ENCODE measurements around the genes MRTFB and NOMO1.

- RRBS: no CpG with 5 or more reads among the region's 4 CpGs
Measured at GRCh38 chr16:12010645-12011077, 34.1 kb downstream of the SNX29 start.

DNA sequence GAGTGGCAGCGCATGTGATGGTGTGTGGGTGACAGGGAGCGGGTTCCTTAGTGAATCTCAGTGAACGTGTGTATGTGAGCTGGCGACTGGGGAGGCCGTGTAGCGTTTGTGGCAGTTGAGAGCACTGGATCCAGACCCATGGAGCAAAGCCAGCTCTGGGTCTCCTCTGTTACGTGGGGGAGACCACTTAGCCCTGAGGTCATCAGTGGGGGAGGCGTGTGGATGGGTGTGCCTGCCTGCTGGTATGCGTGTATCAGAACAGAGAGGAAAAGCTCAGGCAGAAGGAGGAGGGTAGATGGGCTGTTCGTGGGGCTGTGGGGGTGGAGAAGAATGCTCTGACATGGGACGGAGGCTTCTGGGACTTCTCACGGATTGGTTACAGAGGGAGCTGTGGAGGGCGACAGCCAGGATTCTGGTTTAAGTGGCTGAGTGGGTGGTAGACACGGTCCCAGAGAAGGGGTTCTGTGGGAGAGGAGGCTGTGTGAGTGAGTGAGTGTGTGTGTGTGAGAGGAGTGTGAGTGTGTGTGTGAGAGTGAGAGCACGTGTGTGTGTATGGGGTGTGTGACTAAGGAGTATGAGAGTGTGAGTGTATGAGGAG is 193.8 kb downstream of the SNX29 start:
- RRBS: no CpG with 5 or more reads among the region's 15 CpGs

- RRBS: no CpG with 5 or more reads among the region's 5 CpGs
Measured at GRCh38 chr16:12307178-12307551, 330.6 kb downstream of the SNX29 start.

DNA sequence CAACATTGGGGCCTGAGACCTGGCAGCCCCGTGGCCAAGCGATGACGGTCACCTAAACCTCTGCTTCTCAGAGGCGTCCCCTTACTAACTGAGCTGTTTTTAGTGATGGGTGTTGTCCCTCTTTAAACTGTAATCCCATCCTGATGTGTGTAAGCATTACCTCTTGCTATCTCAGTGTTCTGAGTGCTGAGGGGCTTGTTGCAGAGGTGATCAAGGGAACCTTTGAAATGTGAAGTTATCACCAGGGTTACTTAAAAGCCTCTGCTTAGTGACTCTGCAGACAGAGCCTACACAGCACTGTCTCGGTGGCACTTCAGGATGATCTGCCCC is 370.4 kb downstream of the SNX29 start:
- RRBS: no CpG with 5 or more reads among the region's 5 CpGs

DNA sequence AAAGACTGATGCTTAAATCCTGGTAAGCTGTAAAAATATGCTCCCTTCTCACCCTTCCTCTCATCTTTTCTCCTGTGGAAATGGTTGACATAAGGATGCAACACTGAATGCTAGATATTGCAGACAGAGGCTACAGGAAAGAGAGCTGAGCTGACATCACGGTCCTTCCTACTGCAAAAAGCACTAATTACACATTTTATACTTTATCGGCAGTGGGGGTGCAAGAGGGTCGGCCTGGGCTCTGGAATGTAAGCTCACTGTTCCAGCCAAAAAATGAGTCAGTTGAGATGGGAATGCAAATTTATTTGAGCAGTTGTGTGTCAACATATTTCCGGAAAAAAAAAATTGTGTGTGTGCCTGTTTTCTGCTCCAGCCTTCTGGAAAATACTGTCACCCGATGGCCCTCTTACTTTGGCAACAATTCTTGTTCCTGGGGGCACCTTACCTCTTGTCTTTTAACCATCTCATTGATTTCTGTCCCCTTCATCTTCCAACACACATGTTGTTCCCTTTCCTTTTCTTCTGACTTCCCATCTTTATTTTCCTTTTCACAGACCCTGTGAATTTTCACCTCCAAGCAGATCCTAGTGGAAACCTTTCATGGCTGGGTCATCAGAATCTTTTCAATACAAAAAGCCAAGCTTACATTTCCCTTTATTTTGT is 14.1 kb upstream of the MRTFB start:
- RRBS: no CpG with 5 or more reads among the region's 5 CpGs

GRCh38 chr16:14070920-14071993 is at the start of gene MRTFB:
Gene MRTFB (plus strand): TSS chr16:14071319.
- RRBS: 1% methylated on average over 16 of the region's 112 CpGs

- RRBS: no CpG with 5 or more reads among the region's 14 CpGs
Measured at GRCh38 chr16:14186105-14187259, 115.4 kb downstream of the MRTFB start.

DNA sequence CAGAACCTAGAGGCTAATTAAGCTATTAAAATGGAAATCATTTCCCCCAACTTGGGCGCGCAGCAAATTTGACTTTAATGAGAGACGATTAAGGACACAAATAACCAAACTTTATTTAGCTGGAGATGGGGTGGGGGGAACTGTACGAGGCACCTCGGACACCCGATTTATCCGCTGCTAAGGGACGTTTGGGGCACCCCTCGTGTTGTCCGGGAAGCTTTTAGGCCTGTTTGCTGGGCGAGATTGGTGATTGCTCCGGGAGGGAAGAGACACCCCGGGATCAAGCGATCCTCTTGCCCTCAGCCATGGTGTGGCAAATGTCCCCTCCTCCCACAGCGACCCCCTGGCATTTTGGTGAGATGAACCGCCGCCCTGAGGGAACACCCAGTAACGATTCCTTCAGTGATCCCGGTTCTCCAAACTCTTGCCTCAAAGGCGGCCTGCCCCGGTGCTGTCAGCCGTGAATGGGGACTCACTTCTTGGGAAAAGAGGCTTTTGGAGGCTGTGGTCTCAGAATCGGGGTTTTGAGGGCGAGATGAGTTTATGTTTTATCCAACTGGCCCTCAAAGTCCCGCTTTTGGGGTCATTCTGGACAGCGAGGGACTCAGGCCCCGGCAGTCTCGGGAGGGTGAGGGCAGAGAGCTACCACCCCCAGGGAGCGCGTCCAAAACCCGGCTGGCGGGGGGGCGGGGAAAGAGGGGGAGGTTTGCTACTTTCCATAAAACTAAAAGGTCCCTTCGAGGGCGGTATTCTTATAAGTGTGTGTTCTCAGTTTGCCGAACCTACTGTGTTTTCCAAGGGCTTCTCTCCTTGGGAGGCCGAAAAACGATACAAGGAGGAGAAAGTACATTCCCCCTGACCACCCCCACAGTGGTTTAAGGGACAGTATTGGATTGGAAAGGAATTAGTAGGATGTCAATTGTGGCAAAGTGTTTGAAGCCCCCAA is 232.6 kb downstream of the MRTFB start:
- RRBS: 28% methylated on average over 9 of the region's 38 CpGs

GRCh38 chr16:14355184-14355634 is 274.9 kb downstream of the PARN start:
- RRBS: no CpG with 5 or more reads among the region's 4 CpGs

DNA sequence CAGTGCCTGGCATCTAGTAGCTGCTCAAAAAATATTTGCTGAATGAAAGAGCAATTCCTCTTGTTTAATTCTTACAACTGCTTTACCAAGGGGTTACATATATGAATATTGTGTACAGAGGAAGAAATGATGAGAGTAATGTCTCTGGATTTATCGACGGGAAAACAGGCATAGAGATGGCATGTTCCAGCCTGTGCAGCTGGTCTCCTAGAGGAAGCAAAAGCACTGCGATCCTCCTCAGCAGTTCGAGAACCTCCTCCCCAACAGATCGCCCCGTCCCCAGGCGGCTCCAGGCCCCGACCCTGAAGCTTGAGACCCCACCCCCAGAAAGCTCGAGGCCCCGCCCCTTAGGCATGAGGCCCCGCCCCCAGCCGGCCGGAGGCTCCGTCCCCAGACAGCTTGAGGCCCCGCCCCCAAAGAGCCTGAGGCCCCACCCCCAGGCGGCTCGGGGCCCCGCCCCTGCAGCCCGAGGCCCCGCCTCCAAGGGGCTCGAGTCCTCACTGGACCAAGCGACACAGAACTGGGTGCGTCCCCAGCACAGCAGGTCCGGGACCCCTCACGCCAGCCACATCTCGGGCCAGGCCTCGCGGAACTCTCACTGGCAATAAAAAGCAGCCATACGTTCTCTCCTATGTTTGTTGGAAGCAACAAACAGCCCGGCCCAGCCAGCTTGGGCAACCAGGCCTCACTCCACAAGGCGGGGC is 224.5 kb downstream of the PARN start:
- RRBS: no CpG with 5 or more reads among the region's 31 CpGs

DNA sequence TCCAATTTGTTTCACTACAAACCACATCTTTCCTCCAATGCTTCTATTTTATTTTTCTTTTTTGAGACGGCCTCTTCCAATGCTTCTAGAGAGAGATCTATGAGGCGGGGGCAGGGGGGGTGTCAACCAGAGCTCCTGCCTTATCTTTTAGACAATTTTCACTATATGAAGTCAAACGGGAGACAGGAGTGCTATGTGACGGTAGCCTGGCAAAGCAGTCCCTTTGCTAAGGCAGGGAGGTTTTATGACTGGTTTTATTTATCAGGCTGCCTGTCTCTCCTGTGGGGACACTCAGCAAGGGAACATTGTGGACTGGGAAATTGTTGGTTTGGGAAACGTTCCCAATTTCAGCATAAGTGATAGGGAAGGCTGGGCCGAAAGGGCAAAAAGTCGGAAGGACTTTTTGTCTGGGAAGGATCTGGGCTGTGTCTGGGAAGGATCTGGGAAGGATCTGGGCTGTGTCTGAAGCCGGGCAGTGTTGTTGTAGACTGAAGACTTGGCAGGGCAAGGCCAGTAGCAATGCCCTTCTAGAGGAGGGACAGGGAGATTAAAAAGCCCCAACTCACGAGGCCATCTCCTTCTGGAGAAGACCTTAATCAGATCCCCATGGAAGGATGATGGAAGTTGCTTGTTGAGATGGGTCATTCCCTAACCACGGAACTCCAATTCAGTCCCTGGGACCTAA is 211.2 kb downstream of the PARN start:
- RRBS: no CpG with 5 or more reads among the region's 10 CpGs

GRCh38 chr16:14559680-14560274 is 70.3 kb downstream of the PARN start:
- RRBS: no CpG with 5 or more reads among the region's 8 CpGs

GRCh38 chr16:14609819-14610297 is 20.2 kb downstream of the PARN start:
- RRBS: no CpG with 5 or more reads among the region's 9 CpGs

DNA sequence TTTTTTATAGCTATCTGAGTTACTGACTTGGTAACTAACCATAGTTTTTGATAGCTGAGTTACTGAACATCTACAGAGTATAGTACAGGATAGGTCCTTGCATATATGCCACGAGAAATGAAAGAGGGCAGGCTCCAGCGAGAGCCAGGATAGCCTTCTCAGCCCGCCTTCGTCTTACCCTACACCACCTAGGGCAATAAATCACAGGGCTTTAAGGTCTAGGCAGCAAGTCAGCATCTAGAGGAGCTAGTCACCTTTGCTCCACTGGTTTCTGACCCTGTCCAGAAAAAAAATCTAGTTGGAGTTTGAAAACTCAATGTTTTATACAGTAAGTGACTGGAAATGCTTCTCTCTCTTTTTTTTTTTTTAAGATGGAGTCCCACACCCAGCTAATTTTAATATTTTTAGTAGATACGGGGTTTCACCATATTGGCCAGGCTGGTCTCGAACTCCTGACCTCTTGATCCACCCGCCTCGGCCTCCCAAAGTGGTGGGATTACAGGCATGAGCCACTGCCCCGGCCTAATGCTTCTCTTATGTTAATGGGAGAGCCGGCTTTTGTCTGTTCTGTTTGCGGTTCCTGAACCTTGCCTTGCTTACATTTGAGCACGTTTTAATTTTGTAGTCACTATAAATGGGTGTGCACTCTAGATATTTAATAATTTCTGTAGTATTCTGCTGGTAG is 2.8 kb downstream of the BFAR start:
- RRBS: no CpG with 5 or more reads among the region's 12 CpGs

GRCh38 chr16:14833494-14833900 is at the start of gene NOMO1:
Gene NOMO1 (plus strand): TSS chr16:14833721.
- RRBS: no CpG with 5 or more reads among the region's 35 CpGs

DNA sequence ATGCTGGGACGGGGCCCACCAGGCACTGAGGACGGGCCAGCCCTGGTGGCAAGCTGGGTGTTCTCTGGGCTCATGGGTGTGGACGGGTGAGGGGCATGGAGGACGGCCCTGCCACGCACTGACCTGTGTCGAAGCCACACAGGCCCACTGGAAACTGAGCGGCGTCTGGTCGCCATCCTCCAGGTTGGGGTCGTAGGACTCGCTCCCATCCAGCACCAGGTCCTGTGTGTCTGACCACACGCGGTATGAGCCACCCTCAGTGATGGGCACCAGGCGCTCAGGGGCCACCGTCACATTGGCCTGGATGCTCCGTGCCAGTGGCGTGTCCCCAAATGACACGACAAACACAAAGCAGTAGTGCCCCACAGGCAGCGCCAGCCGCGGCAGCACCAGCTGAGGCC is 41.5 kb upstream of the RRN3 start:
- RRBS: no CpG with 5 or more reads among the region's 21 CpGs

- RRBS: no CpG with 5 or more reads among the region's 5 CpGs
Measured at GRCh38 chr16:15494173-15494601, 59.8 kb downstream of the BMERB1 start.

GRCh38 chr16:15601263-15601900 is 41.6 kb downstream of the MARF1 start:
- RRBS: no CpG with 5 or more reads among the region's 10 CpGs

GRCh38 chr16:15720727-15721165 is 70.7 kb downstream of the NDE1 start:
- RRBS: 98% methylated on average over 4 of the region's 19 CpGs

GRCh38 chr16:15721208-15721898 is 71.3 kb downstream of the NDE1 start:
- RRBS: no CpG with 5 or more reads among the region's 20 CpGs